Measurements from ENCODE around the genes MBD5, RND3 and RBM43.

- PRO-cap: no peak
These were observed 547.0 kb upstream of the ACVR2A start for GRCh38 chr2:147297688-147298386.

DNA sequence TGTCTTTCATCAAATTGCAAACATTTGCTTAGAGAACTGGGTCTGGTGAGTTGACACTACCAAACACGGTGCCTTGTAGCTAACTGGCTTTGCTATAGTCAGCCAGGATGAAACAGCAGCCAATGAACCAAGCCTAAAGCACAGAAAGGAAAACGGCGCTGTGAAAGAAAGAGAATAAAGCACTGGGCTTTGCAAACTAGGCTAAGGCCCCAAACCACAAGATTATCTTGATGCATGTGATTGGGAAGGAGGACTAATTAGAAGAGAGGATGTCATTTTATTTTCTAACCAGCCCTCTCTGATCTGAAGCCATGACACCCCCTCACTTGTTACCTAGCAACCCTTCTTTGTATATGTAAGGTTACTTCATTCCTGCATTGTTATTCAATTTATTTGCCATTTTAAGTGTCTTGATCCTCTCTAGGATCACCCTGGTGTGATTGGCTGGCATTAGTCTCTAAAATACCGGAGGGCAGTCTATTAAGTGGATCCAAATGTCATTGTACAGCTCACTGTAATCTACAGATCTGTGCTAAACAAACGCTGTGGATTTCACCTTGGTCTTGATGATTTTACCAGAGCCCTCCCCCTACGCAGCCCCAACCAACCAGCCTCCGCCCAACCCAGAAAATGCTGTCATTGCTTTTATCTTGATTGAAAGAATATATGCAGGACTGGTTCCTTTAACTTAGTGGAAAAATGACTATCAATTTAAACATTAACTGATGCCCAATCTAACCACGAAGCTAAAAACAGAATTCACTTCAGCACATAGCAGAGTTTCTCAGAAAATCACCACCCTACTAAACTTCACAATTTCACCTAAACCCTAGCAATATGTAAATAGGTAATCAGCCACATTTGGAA is 395.3 kb upstream of the ACVR2A start:
- PRO-cap: no peak

DNA sequence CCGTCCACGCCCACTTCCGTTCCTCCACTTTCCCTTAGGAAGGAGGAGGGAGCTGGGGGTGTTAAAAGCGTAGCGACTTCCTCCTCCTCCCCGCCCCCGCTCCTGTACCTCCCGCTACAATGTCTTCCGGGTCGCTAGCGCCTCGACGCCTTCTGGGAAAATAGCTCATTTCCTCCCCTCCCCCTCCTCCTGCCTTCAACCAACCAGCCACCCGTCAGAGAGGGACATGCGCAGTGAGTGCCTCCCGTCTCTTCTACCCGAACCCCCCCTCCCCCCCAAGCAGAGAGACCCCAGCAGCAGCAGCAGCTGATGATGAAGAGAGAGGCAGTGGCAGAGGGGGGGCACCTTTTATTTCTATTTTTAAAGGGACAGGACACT is at the start of gene MBD5:
Gene MBD5 (plus strand): TSS at position 278 of the 378 bp plus-strand sequence.
- PRO-cap: unidirectional peak, plus-strand start at position 288 of the sequence

- PRO-cap: no peak
These were observed 222.0 kb upstream of the EPC2 start for GRCh38 chr2:148422401-148423086.

GRCh38 chr2:148509281-148509837 is 135.2 kb upstream of the EPC2 start:
- PRO-cap: no peak

- PRO-cap: no peak
These were observed 91.1 kb upstream of the EPC2 start for GRCh38 chr2:148553316-148553906.

DNA sequence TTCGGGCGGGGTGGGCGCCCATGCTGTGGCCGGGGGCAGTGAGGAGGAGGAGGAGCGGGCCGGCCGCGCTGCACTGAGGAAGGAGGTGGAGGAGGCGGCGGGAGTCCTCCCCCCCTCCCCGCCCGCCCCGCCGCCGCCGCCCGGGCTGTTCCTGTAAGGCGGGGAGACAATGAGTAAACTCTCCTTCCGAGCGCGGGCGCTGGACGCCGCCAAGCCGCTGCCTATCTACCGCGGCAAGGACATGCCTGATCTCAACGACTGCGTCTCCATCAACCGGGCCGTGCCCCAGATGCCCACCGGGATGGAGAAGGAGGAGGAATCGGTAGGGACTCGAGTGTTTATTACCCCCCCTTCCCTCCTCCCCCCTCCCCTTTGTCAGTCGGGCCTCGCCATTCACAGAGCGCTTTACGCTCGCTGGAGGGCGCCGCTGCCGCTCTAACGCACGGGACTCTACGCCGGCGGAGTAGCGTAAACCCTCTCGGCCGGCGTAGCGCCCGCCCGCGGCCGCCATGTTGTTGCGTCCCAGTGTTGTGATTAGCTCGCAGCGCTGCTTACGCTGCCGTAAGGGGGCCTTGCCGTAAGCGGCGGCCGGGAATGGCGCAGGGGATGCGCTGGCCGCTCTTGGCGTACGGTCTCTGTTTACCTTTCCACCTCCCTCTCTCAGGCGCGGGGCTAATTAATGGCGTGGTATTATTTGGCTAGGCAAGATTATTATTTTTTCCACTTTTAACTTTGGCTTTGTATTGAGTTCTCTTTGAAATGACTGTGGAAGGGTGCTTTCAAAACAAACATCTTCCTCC is 498 bp downstream of the EPC2 start:
- PRO-cap: bidirectional peak, plus-strand start at position 578 of the sequence, minus-strand start at position 307 of the sequence

DNA sequence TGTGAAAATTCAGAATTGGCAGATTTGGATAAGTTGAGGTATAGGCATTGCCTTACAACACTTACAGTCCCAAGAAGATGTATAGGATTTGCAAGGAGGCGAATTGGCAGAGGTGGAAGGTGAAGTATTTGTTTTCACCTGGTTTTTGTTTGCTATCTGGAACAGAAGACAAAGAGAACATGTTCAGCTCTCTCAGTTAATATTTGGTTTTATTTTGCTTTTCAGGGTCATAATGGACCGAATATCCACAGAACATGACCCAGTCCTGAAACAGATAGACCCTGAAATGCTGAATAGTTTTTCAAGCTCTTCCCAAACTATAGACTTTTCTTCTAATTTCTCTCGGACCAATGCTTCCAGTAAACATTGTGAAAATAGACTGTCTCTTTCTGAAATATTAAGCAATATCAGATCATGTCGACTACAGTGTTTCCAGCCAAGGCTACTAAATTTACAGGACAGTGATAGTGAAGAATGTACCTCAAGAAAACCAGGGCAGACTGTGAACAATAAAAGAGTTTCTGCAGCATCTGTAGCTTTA is 104.1 kb upstream of the KIF5C start:
- PRO-cap: no peak

- PRO-cap: no peak
These were observed 92.0 kb downstream of the LYPD6 start for GRCh38 chr2:149422401-149422847.

- PRO-cap: no peak
These were observed 10.5 kb upstream of the MMADHC start for GRCh38 chr2:149597928-149598594.

GRCh38 chr2:149868582-149869018 is 281.0 kb upstream of the MMADHC start:
- PRO-cap: no peak

DNA sequence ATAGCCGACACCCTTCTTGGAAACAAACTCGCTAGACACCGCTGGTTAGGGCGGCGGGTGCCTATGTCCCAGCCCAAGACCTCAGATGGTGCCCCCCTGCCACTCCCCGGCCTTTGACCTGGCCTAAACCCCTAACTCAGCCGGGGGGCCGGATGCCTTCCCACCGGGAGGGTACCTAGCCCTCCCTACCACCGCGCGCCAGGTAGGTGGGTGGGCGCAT is 1.9 kb downstream of the RND3 start:
- PRO-cap: no peak

DNA sequence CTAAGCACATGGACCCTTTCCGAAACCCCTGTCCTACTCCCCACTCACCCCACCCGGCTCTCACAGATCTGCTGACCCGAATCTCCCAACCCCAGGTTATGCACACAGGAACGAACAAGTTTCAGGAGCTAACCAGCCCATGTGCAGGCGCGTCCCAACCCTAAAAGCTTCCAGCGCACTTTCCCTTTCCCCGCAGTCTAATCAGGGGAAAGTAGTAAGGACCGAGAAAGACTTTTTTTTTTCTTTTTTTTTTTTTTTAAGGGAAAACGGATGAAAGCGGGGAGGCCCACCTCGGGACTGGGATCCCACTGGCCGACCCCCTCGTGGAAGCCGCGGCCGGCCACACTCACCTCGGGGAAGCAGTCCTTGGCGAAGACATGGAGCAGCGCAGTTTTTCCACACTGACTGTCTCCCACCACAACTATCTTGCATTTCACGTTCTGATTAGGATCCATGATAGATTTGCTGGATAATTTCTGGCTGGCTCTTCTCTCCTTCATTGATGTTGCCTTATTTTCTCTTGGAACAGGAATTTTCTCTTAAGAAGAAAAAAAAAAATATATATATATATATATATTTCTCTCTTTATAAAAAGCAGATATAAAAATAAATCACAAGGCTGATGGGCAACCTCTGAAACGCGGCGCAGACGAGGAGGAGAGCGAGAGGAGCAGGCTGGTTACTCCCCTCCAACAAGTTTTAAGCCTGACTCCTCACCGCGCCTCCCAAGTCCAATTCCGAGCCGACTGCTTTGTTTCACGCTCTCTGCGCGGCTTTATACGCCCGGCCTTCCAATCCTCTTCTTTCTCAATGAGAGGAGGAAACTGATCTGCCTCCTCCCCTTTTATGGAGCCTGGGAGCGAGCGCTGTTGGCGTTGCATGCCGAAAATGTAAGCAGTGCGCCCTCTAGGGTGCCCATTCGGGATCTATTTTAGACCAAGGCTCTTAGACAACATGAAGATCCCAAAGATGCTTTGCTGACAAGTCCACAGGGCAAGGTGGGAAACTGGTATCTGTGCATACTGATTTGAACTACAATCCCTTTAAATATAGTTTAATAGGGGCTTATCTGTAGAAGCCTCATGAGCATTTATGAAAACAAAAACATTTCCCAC is at the start of gene RND3:
Gene RND3 (minus strand): TSS at position 750 of the 1,115 bp plus-strand sequence.
- PRO-cap: unidirectional peak, minus-strand start at position 744 of the sequence; unidirectional peak, minus-strand start at position 814 of the sequence

- PRO-cap: bidirectional peak, plus-strand start at chr2:151261495, minus-strand start at chr2:151261252; bidirectional peak, plus-strand start at chr2:151261658, minus-strand start at chr2:151261653; bidirectional peak, plus-strand start at chr2:151261923, minus-strand start at chr2:151261888; bidirectional peak, plus-strand start at chr2:151261960, minus-strand start at chr2:151261960
These were observed at the start of gene RBM43 for GRCh38 chr2:151261184-151262207. TSS of gene RBM43 (minus strand) at chr2:151261863.

- PRO-cap: no peak
These were observed 8.3 kb downstream of the RIF1 start for GRCh38 chr2:151417488-151418886.

GRCh38 chr2:151462132-151462365 is 52.3 kb downstream of the RIF1 start:
- PRO-cap: no peak

DNA sequence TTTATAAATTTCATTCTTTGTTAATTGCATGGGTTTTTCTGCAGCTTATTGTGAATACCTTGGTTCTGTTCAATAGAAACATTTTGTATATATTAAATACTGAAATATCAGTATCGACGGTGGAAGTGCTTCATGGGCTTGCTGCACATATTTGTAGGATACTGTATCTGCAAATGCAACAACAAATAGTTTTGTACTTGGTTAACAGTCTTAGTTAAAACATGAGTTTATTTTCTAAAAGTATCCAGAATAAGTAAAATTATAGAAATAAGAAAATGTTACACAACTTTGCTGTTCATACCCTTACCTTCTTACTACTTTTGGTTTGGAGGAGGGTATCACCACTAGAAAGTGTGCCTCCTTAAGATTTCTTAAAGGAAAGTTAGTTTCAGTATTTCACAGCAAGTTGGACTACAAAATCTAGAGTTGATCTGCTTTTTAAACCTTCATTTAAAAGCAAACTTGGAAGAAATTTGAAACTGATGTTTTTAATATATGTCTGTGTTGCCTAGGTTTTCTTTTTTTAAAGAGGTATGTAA is 66.2 kb downstream of the RIF1 start:
- PRO-cap: no peak

DNA sequence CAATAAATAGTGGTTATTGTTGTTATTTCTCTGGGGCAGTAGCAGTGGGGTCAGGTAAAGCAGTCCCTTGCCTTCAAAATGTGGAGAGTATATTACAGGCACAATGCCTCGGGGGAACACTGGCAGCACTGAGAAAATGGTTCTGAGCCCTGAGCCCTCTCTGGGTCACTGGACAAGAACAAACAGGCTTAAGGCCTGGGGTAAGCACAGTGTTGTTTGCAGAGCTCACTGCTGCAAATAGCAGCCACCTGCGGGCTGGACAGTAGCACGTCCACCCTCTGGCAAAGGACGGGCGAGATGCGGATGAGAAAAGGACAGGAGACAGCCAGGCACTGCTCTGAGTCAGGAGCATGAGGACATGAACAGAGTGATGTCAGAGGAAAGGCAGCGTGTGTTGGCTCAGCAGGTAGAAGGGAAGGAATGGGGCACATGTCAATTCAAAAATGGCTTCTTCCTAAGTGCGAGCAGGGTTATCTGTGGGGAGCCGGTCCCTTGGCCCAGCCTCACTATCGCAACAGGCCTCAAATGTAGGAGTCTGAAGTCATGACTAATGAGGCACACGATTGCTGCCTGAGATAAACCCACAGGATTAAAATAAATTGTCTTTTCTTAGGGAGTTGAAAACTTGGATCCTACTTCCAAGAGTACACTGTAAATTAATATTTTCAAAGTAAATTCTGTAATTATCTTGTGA is 25.9 kb upstream of the NEB start:
- PRO-cap: no peak

DNA sequence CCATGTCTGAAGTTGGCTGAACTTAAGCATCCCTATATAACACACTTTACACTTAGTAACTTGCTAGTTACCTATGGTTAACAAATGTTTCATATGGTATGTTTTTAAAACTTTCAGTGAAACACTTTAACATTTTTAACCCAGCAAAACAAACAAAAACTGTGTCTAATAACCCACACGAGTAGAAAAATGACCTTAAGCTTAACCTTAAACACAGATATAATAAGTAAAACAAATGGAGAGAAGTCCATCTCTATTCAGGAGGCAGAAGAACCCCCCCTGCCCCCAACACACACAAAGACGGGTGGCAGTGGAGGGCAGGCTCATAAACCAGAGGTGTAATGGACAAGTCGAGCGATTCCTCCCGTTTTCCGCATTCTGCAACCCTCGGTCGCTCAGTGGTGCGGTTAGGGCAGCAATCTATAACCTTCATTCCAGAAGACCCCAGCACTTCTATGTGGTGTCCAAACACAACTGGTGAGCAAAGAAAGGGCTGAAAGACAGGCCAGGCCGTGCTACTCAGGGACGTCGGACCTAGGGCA is 843 bp downstream of the ARL5A start:
- PRO-cap: unidirectional peak, plus-strand start at position 332 of the sequence

DNA sequence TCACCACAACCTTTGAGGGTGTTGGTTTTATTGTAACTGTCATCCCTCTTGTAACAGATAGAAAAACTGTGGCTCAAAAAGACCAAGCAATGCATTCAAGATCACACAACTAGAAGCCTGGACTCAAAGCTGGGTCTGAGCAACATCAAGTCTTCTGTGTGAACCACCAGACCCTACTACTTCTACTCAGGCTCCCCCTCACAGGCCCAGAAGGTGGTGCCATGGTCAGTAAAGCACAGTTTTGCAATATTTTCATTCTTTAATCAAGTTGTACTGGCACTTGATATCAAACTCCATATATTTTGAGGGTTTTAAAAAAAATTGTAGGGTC is 105.2 kb upstream of the ARL5A start:
- PRO-cap: no peak